Pericardium (tissue), 1 donor: ENCODE results near the genes PHLDB3, PINLYP, ZNF112, ZNF180 and CEACAM20.

DNA sequence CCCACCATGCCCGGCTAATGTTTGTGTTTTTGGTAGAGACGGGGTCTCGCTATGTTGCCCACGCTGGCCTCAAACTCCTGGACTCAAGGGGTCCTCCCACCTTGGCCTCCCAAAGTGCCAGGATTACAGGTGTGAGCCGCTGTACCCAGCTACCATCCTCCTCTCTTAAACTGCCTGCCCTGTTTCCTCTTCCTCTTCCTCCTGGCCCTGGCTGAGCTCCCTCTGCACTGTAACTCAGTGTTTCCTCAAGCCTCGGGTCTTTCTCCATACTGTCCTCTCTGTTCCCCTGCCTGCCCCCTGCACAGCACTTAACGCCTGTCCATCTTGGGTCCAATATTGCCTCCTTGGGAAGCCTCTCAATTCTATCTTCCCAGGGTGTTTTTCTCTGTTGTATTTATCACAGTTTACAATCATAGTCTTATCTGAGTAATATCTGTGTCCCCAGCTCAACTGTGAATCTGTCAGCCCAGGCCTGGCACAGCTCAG lies 6.1 kb downstream of the LIPE start:
- RRBS, result no CpG with 5 or more reads among the region's 7 CpGs

GRCh38 chr19:42450183-42450677 lies 7.5 kb upstream of the CXCL17 start:
- RRBS, result no CpG with 5 or more reads among the region's 2 CpGs

DNA sequence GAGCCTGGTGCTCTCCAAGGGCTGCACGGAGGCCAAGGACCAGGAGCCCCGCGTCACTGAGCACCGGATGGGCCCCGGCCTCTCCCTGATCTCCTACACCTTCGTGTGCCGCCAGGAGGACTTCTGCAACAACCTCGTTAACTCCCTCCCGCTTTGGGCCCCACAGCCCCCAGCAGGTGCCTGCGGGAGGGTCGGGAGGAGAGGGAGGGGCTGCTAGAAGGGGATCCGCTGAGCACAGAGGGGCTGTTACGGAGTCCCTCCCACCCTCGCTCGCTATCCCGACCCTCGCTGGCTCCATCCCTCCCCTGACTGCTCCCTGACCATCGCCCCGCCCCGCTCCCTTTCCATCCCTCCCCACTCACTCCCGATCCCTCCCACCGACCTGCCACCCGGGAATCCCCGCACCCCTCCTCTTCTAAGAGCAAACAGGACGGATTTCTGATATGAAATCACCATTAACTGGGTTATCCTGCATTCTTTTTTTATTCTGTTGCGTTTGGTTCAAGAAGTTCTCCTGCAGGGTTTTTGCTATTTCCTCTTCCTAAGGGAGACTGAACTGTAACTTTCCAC lies 816 bp downstream of the CD177 start:
- RRBS, result no CpG with 5 or more reads among the region's 26 CpGs

- RRBS, result under 1% methylated on average over 5 of the region's 58 CpGs
Measured at GRCh38 chr19:43504237-43505373, at the start of gene PHLDB3. TSS of gene PHLDB3 (minus strand) at chr19:43504746.

GRCh38 chr19:43575370-43576450 lies at the start of gene PINLYP:
TSS of gene PINLYP (plus strand) at chr19:43575801.
- RRBS, result no CpG with 5 or more reads among the region's 74 CpGs

DNA sequence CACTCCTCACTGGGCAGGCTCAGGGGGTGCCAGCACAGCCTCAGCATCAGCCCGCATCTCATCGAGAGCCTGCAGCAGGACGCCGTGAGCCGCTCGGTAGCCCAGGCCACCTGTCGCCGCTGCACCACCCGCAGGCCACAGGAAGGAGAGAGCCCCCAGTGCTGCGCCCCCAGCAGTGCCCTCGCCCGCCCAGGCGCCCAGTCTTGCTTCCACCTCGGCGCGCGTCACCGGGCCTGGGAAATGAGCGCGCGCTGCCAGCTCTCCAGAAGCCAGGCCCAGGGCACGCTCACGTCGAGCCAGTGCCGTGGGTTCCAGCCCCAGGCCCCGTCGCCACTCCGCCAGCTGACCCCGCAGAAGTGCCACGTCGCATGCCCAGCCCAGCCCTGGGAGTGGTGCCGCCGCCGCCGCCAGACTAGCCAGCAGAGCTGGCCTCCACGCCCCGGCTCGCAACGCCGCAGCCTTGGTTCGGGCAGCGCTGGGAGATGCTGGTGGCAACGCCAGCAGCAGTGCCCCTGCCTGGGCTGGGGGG lies 3.9 kb downstream of the IRGQ start:
- RRBS, result no CpG with 5 or more reads among the region's 43 CpGs

- RRBS, result no CpG with 5 or more reads among the region's 9 CpGs
Measured at GRCh38 chr19:43634362-43634962, 5.2 kb downstream of the CADM4 start.

GRCh38 chr19:43635006-43635878 lies 4.4 kb downstream of the CADM4 start:
- RRBS, result no CpG with 5 or more reads among the region's 16 CpGs

DNA sequence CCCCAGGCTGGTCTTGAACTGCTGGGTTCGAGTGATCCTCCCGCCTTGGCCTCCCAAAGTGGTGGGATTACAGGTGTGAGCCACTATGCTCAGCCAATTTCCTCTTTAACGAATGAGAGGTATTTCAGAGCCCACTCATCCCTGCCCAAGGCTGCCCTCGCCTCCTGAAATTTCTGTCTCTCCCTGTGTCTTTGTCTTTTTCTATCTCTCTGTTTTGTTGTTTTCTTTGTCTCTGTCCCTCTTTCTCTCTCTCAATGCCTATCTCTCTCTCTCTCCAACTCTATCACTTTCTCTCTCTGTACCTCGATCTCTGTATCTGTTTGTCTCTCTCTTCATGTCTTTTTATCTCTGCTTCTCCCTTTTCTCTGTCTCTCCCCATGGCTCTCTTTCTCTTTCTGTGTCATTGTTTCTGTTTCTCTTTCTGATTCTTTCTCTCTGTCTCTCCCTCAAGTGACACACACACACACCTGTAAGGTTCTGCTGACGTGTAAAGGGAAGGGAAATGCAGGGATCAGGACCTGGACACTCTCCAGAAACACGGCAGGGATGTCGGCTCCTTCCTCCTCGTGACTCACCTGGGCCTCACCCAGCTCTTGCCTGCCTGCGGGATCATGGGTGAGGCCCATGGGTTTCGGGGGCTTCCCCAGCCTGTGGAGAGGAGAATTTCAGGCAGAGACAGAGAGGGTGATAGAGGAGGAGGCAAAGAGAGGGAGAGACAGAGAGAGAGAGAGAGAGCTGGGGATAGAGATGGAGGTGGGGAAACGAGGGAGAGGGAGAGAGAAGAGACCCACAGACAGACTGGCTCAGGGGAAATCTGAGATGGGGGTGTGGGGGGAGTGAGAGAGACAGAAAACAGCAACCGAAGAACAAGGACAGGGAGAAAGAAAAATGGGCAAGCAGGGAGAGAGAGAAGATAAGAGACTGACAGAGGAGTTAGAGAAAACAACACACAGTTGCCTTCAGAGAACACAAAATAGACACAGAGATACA lies 5.4 kb upstream of the PLAUR start:
- RRBS, result no CpG with 5 or more reads among the region's 13 CpGs

DNA sequence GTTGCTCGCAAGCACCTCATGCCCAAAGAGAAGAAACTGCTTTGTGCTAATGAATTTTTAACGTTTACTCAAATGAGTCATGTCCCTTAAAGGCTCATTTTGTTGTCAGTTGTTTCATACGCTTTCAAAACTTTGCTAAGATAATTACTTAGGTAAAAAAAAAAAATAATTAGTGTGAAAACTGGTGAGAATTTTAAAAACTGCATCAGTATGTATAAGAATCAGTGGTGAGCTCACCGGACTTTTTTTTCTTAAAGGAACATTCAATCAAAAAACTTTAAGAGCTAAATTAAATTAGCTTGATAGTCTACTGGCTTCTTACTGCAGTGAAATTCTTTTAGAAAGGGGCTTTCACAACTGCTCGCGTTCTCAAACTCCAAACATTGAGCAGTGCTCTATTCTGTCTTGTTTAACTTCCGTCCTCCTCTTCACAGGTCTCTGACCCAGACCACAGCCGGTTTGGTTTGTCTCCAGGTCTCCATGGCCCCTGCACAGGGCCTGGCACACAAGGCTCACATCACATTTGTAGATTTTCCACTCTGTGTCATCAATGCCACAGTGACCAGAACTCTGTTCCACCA lies 16.3 kb downstream of the SMG9 start:
- RRBS, result no CpG with 5 or more reads among the region's 8 CpGs

GRCh38 chr19:44065928-44067120 lies 5.6 kb upstream of the ZNF284 start:
- RRBS, result no CpG with 5 or more reads among the region's 10 CpGs

DNA sequence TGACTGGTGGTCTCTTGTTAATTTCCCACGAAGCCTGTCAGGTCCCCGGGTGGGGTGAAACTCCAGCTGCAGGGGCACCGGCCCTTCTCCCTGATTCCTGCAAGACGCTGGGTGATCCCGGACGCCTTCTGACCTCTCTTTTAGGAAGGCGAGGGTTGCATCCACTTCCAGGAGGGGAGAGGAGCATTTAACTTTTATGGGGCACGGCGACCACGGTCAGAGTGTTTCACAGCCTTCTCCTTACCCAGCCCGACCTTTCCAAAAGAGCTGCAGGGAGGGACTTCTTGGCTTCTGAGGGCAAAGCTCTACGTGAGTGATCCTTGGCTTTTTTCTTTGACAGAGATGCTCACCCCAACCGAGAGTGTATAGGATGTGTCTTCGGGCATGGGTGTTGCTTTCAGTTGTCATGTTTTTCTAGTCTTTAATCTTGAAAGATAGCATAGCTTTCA lies 730 bp downstream of the ZNF225 start:
- RRBS, result no CpG with 5 or more reads among the region's 14 CpGs

GRCh38 chr19:44356340-44357278 lies at the start of gene ZNF112:
TSS of gene ZNF112 (minus strand) at chr19:44356680.
- RRBS, result 4% methylated on average over 3 of the region's 41 CpGs

DNA sequence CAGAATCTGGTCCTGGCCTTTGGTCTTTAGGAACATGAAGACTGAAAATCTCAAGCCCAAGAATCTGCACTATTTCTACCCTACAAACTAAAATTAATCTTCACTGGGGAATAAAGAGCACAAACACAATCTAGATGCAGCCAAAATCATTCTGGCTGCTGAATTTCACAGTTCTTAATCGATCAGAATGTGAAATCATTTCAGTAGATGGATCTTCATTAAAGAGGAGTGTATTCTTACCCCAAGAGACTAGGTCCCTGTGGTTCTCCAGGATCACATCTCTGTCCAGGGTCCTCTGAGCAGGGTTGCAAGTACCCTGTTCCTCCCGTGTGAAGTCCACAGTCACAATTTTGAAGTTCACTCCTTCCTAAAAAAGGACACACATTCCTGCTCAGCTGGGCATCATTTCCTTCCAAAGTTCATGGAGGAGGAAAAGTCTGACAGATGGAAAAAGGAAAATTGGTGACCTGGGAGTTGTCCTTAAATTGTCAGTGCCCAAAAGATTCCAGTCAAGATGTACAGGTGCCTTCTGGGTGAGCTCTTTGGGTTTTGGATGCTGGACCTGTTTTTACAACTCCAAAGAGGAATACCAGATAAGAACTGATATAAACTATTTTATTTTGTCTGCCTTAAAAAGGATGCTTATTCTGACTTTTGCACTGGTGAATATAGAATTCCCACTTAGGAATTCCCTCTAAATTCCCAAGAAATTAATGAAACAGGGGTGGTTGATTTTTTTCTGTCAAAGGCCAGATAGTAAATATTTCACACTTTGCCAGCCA lies 21.1 kb downstream of the ZNF180 start:
- RRBS, result no CpG with 5 or more reads among the region's 2 CpGs

GRCh38 chr19:44499853-44501044 lies at the start of gene ZNF180:
TSS of gene ZNF180 (minus strand) at chr19:44500522.
- RRBS, result 2% methylated on average over 15 of the region's 79 CpGs

DNA sequence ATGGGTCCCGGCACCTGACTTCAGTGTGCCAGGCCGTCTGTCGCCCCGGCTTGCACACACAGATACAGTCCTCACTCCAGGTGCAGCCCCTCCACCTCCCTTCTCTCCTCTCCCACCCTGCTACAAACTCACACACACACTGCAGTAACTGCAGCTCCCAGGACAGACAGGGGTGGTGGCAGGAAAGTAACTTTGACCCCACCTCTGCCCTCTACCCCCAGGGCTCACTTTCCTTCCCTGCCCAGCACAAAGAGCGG lies at the start of gene CEACAM20:
TSS of gene CEACAM20 (minus strand) at position 168 of the 257 bp plus-strand sequence.
- RRBS, result 74% methylated on average over 4 of the region's 5 CpGs

- RRBS, result no CpG with 5 or more reads among the region's 10 CpGs
Measured at GRCh38 chr19:44562679-44563106, 33.2 kb upstream of the CEACAM20 start.

- RRBS, result no CpG with 5 or more reads among the region's 4 CpGs
Measured at GRCh38 chr19:44611640-44612413, 1.5 kb upstream of the IGSF23 start.

GRCh38 chr19:44647095-44647620 lies 3.4 kb downstream of the PVR start:
- RRBS, result 54% methylated on average over 9 of the region's 37 CpGs

- RRBS, result no CpG with 5 or more reads among the region's 7 CpGs
Measured at GRCh38 chr19:44648989-44649594, 5.4 kb downstream of the PVR start.